Urinary bladder (tissue), 3 donors: ENCODE measurements around the genes TOX3 and CHD9.

DNA sequence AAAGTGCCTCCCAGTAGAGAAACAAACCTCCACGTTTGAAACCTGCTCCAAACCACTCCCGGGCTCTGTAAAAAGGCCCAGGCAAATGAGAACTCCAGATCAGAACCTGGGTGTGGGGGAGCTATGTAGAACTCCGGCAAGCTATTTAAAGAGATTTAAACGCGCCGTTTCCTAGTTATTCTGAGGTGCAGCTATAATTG lies 92.8 kb upstream of the SALL1 start:
- PRO-cap: no peak
- RAMPAGE, long total RNA: no peak

GRCh38 chr16:51523968-51524486 lies 373.0 kb upstream of the SALL1 start:
- PRO-cap: no peak
- RAMPAGE, long total RNA: no peak

GRCh38 chr16:52256351-52256826 lies 290.6 kb downstream of the TOX3 start:
- PRO-cap: no peak
- RAMPAGE, long total RNA: no peak

- PRO-cap: no peak
- RAMPAGE, long total RNA: no peak
Measured at GRCh38 chr16:52492742-52493301, 54.1 kb downstream of the TOX3 start.

DNA sequence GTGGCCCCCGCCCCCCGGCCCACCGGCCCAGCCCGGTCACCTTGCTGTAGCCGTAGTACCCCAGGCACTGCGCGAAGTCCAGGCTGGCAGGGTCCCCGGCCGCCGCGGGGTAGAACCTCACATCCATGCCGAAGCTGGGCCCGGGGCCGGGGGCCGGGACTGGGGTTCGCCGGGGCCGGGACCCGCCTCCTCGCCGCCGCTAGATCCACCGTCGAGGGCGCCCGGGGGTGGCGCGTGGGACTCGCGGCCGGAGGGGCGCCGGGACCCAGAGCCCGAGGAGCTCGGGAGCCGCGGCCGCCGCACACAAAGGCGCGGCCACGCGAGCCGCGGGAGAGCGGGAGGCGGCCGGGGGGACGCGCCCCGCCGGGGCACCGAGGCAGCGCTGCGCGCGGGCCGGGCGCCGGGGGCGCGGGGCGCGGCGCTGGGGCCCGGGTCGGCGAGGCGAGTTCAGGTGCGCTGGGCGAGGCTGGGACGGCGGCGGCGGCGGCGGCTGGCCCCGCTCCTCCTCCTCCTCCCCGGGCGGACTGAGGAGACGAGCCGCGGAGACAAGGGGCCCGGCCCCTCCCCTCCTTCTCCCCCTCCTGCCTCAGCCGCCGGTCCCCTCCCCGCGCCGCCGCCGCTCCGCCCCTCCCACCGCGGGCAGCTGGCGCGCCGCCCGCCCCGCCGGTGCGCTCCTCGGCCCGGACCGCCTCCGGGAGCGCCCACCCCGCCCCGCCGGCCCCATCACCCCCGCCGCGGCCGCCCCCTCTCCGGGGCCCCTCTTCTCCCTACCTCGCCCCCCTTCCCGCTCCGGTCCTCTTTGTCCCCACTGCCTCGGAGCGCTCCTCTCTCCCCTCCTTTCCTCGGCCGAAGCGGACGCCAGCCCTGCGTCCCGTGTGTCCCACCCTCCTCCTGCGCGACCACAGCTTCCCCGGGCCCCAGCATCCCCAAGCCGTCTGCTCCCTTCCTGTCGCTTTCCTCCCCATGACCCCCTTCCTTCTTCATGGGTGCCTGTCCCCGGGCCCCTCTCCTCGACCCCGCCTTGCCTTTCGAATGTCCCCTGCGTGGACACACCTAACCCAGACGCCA lies at the start of gene TOX3:
Gene TOX3 (minus strand): TSS at position 547 of the 1,068 bp plus-strand sequence.
- PRO-cap: unidirectional peak, minus-strand start at position 521 of the sequence
- RAMPAGE, long total RNA: no peak

- PRO-cap: bidirectional peak, plus-strand start at chr16:53055040, minus-strand start at chr16:53054842
- RAMPAGE, long total RNA: start-site peak on the plus strand at chr16:53054966-53055048, 159 and 73 reads in 2 replicates
Measured at GRCh38 chr16:53054658-53055085, at the start of gene CHD9. Gene CHD9 (plus strand): TSS chr16:53054991.

DNA sequence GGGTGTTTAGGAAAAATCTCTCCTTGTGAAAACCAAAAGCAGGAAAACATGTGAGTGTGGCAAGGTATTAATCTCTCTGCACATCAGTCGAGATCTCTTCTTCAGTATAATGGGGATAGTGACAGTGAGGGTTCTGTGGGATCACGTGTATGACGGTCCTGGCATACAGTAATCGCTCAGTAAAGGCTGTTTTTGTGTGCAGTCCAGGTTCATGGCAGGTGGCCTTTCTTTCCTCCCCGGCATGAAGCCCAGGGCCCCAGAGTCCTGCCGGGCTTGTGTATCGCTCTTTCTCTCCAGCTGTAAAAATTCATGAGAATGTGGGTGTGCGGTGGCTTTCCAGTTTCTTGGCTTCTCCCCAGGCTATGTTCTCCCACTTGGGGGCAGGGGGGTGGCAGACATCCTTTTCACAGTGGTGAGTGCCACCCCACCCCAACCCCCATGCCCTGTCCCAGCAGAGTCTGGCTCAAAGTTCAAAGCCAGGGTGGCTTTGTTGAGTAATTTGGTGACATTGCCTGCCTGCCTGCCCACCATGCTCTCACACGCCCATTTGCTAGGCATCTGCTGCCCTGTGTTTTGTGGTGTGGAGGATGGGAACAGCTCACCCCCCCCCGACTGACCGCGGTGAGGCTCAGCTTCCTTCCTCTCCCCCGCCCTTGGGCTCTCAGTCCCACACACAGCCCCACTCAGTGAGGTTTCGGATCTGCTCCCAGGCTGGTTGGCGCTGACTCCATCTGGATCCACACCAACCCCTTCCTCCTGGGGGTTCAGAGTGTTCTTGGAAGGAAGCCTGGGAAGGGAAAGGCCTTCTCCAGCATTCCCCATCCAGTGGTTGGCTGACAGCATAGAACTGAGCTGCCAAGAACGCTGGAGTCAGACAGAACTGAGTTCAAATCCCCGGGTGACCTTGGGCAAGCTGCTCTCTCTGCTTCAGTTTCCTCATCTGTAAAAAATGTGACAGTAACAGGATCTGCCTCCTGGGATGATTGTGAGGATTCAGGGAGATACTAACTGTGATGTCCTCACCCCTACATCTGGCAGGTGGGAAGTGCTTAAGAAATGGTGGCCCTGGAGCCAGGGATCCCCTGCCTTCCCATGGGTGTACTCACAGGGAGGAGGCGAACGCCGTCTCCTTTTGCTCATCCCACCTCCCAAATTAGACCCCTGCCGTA lies 36.0 kb downstream of the CHD9 start:
- PRO-cap: no peak
- RAMPAGE, long total RNA: no peak

DNA sequence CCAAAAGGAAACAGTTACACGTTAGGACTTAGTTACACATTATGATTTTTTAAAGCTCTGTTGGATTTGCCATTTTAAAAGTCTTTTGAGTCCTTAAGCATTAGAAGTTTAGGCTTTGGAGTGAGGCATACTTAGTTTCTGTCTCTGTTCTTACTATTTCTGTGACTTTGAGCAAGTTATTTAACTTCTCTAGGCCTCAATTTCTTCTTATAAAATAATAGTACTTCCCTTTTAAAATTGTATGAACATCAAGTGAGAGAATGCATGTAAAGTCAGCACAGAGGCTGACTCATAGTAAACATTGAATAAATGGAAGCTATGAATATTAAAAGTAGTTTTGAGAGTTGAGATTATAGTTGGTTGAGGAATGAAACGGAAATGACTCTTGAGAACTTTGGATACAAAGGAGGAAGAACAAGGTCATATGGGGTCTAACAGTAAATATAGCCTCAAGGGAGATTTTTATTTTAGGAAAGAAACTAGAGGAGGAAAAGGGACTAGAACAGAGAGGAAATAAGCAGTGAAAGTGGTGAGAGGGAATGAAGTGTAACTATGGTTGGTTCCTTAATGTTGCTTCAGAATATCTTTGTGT lies 164.9 kb downstream of the CHD9 start:
- PRO-cap: no peak
- RAMPAGE, long total RNA: no peak

DNA sequence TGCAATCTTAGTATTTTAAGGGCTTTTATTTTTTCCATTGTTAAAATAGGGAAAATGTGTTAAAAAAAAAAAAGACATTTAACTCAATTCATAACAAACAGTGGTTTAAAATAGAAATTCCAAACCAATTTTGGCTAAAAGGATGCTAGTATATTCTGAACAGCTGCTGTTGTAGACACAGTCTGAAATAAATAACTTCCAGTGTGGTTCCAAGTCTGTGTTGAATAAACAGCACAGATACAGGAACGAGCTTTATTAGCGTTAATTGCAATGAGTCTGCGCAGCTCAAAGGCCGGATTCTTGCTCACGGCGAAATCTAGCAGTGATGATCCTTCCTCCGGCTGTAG lies 46.8 kb upstream of the AKTIP start:
- PRO-cap: no peak
- RAMPAGE, long total RNA: no peak

DNA sequence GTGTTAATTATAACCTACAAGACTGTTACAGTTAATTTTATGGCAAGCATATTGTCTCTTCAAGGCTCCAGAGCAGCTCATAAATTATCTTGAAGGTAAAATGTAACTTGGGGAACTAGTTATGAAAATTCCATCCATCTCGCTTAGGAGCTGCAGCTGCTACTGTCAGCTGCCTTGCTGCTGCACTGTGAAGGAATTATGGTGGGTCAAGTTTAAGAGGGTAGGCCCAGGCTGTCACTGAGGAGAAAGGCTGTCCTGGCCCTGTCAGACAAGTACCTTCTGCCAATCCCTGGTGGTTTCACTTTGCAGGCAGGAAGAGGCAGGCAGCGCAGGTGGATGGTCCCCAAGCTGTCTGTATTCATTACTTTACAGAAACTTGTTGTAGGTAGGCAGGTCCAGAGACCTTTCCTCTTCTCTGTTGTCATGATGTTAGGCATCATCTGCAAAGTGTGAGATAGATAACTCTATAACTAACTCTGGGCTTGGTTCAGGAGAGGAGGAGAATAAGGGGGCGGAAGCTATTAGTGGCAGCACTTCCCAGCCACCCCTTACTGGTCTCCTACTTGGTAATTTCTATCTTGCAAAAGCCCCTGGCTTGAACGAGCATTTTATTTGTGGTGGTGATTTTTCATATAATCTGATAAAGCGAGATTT lies 243.1 kb downstream of the FTO start:
- PRO-cap: no peak
- RAMPAGE, long total RNA: no peak

DNA sequence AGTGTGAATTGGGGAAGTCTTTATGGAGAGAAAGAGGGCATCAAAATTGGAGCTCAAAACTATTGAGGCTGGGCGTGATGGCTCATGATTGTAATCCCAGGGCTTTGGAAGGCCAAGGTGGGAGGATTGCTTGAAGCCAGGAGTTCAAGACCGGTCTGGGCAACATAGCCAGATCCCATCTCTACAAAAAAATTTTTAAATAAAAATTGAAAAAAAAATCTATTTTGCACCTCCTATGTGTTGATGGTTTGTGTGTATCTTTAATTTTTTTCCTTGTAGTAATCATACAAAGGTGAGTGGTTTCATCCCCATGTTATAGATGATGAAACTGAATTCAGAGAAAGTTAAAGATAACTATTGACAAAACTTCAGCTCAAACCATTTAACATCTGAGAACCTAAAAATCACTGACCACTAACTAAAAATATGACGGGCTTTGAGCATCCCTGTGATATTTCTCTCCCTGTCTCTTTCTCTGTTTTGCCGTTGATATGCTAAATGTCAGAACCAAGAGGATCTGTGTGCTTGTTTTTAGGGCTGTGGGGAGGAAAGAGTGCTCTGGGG lies 251.9 kb downstream of the FTO start:
- PRO-cap: no peak
- RAMPAGE, long total RNA: no peak

GRCh38 chr16:53983405-53983740 lies 279.4 kb downstream of the FTO start:
- PRO-cap: no peak
- RAMPAGE, long total RNA: no peak

- PRO-cap: no peak
- RAMPAGE, long total RNA: no peak
Measured at GRCh38 chr16:54141479-54141993, 145.1 kb downstream of the IRX3 start.

DNA sequence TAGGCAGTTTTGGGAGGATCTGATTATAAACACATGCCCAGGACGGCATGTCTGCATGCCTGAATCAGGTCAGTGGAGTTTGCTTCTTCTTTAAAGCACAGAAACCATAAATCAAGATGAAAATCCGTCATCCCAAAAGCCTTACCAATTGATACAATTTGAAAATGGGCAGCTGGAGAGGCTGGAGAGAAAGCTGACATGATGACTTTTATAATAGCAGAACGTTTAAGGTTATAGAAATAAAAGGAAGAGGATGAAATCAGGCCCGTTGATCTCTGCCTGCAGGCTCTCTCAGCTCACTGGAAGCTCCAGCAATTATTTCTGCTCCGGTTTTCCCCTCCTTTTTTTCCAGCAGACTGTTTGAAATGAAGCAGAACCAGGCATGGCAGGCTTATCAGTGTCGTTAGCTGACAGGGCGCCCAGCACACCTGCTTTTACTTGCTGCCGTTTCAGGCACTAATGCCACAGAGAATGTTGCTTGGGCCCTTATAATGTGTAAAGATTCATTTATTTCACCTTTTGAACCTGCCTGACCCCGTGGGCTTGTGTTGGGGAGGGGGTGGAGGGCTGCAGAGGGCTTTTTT lies 108.2 kb downstream of the IRX3 start:
- PRO-cap: no peak
- RAMPAGE, long total RNA: no peak

DNA sequence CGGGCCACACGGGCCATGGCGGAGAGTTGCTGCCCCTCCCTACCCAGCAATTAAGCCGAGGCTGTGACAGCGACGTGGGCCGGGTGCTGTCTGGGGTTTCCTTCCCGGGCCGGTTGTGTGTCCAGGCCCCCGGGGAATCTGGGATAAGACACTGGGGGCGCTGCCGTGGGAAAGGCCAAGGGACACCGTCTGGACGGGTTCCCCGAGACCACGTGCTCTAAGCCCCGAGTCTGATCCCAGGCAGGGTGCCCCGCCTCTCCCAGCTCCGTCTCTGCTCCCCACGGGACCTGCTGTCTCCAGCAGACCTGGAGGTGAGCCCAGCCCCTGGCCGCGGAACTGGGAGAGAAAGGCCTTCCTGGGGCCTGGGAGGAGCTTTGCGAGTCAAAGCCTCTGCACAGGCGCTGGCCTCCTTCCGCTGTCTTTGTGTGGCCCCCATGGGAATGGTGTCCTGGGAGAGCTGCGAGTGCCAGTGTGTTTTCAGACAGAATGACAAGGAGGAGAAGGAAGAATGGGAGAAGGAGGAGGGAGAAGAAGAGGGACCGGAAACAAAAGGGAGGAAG lies 92.2 kb downstream of the IRX3 start:
- PRO-cap: no peak
- RAMPAGE, long total RNA: no peak

- PRO-cap: no peak
- RAMPAGE, long total RNA: no peak
Measured at GRCh38 chr16:54266357-54267048, 20.1 kb downstream of the IRX3 start.

GRCh38 chr16:54277850-54278908 lies 8.4 kb downstream of the IRX3 start:
- PRO-cap: no peak
- RAMPAGE, long total RNA: no peak

DNA sequence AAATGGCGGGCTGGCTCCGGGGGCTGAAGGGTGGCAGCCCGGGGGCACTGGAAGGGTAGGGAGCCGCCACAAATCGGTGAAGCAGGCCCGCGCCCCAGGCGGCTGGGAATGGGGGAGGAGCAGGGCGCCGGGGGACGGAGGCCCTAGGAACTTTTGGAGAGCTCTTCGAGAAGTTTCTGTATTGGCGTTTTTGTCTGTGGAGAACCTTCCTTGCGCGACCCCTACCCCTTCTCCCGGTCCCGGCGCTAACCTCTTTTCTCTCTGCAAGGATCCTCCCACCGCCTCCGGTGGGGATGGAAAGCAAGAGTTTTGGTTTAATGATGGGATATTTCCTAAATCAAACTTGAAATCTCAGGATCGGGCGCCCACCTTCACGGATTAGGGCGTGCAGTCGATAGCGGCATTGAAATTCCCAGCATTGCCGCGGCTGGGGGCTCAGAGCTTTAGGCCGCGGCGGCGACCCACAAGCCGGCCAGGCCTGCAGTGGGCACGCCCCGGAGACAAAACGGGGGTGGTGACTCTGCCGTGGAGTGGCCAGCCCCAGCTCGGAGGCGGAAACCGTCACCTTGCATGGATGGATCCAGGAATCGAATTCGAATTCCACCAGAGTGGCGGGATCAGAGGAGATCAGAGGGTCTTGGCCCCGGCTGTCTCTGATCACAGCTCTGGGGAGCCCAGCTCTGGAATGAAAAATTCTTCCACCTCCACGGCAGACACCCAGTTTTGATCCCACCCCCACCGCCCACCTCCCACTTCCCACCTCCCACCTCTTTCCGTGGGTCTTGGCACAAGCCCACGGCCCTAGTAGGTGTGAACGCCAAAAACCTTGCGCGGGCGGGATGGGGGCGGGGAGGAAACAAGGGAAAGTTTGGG lies 1.0 kb upstream of the IRX3 start:
- PRO-cap: no peak
- RAMPAGE, long total RNA: no peak

DNA sequence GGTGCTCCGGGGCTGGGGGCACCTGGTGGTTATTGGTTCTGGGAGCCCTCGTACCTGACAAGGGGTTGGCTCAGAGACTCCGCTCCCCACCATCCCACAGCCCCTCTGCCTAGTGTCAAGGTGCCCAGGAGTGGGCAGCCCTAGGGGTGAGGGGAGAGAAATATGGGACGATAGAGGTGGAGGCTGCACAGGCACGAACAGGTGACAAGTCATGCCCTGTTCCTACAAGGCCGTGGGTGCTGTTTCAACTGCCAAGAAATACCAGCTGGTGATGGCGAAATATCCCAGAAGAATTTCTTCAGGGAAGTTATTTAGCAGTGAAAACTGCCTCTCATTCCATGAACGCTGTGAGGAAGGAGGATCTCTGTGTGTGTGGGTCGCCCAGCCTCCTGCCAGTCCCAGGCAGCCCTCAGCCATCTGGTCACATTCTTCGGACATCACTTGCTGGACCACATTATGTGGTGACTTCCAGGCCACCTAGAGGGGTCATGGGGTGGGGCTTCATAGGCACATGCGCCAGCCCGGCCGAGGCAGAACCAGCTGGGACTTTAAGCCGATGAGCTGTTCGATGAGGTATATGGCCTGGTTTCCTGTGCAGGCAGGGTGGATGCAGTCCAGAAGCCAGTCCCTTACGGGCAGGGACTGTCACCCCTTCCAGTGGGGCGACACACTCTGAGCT lies 55.7 kb upstream of the IRX3 start:
- PRO-cap: no peak
- RAMPAGE, long total RNA: no peak

DNA sequence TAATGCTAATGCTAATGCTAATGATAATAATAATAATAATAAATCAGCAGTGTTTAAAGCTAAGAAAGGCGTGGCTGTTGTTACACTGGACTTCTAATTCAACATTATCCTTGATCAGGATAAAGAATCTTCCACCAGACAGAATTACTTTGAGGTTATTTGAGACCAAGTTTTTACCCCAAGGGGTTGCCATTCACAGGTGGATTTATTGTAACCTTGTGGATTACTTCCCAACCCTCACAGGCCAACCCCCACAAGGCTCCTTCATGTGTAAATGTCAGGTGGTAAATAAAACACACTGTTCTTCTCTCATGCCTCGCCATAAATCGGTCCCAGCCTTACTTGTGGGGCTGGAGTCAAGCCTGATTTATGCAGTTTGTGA lies 98.5 kb upstream of the IRX3 start:
- PRO-cap: no peak
- RAMPAGE, long total RNA: no peak